ENCODE measurements around the gene SNX19.

DNA sequence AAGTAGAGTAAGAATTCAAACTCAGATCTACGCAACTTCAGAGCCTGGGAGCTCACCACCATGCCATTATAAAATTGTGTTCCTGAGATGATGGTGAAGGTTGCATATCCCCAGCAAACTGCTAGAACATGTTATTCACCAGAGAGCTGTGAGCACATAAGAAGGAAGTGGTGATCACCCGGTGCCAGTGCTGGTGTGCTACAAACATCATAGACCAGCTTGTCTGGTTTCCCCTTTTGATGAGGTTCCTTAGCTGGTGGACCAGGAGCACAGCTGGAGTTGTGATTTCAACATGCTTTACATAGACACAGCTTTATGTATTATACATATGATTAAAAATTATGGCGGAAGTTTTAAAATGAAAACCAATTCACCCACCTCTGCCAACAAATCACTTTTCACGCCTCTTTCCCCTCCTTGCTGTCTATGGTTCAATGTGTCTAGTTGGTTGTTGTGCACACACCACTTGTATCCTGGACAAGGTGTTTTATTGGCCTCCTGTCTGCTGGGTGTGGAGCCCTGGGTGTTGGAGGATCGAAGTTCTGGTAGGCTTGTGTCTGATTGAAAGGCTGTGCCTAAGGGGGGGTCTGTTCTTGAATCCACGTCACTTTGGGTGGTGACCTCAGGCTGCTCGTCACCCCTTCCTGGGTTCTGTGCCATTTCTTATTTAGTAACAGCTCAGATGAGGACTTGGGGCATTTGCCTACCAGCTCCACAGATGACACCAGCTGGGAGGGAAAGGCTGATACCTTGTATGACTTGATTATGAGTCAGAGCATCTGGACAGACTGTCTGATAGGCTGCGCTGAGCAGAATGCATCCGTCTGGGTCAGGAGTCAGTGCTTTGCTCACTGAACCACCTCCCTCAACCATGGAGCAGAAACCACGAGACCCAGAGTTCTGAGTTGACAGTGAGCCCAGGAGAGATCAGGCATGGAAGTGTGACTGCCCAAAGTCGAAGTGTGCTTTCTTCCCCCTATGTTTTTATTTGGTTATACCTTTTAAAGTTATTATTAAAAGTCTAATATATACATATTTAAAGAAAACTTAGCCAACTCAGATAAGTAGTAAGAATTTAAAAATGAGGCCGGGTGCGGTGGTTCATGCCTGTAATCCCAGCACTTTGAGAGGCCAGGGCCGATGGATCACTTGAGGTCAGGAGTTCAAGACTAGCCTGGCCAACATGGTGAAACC is 6.7 kb downstream of the ST14 start:
- PRO-cap = no peak
- RAMPAGE, long total RNA = no peak
- RRBS = no CpG with 5 or more reads among the region's 14 CpGs

- PRO-cap = no peak
- RAMPAGE, long total RNA = no peak
- RRBS = no CpG with 5 or more reads among the region's 8 CpGs
Observed at GRCh38 chr11:130171172-130171991, 11.8 kb downstream of the ST14 start.

- PRO-cap = no peak
- RAMPAGE, long total RNA = no peak
- RRBS = no CpG with 5 or more reads among the region's 16 CpGs
Observed at GRCh38 chr11:130178385-130179258, 19.0 kb downstream of the ST14 start.

DNA sequence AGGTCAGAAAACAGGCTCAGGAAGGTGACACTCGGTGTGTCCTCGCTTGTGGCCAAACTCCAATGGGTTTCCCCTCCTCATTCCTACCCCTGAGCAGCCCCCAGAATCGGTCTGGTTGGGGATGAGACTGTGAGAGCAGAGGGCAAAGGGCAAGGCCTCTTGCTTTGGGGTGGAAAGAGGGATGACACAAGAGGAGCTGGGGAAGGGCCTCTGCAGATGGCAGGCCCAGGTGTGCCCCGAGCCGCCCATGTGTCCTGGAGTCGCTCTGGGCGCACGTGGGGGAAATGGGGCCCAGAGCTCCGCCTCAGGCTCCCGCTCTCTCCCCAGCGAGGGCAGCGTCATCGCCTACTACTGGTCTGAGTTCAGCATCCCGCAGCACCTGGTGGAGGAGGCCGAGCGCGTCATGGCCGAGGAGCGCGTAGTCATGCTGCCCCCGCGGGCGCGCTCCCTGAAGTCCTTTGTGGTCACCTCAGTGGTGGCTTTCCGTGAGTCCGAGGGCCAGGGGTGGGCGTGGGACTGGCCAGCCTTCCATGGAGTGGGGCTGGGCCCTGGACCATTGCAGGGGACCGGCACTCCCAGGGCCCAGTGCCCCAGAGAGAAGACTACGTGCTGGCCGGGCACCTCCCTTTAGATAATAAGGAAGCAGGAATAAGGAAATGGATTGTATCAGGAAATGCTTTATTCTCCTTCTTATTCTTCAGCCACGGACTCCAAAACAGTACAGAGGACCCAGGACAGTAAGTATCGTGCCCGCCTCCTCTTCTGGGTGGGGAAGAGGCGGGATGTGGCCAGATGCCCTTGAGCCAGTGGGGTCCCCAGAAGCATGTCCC is 30.0 kb downstream of the ST14 start:
- PRO-cap = no peak
- RAMPAGE, long total RNA = no peak
- RRBS = 39% methylated on average over 3 of the region's 34 CpGs

GRCh38 chr11:130227478-130227984 is 67.9 kb downstream of the ST14 start:
- PRO-cap = no peak
- RAMPAGE, long total RNA = no peak
- RRBS = no CpG with 5 or more reads among the region's 4 CpGs

GRCh38 chr11:130428666-130428757 is 103 bp upstream of the ADAMTS8 start:
- PRO-cap = no peak
- RAMPAGE, long total RNA = no peak
- RRBS = no CpG with 5 or more reads among the region's 1 CpG

GRCh38 chr11:130457736-130458183 is 9.3 kb downstream of the ADAMTS15 start:
- PRO-cap = no peak
- RAMPAGE, long total RNA = no peak
- RRBS = 38% methylated on average over 2 of the region's 12 CpGs

GRCh38 chr11:130566292-130566713 is 117.9 kb downstream of the ADAMTS15 start:
- PRO-cap = no peak
- RAMPAGE, long total RNA = no peak
- RRBS = no CpG with 5 or more reads among the region's 6 CpGs

DNA sequence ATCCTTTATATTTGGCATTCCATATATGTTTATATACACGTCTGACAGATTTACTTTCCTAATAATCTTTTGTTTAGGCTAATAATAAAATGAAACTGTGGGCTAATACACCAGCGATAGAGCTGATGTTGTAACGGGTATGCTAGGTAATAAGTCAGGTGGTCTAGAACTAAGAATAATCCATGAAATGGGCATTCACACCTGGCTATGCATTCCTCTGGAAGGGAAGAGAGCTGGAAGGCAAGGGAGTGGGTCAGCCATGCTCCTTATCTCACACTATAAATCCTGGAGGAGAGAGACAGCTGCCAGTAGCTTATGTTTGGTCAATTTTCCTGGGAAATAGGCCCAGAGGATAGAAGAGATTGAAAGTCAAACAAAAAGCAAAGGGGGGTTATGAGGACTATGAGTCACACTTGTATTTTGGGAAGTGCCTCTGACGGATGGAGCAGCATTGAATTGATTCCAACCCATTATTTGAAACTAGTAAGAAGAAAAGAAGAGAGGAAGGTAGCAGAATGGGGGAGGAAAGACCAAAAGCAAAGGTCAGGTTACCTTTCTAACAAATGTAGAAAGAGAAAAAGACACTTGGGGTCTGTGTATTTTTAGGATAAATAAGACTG is 25.0 kb downstream of the SNX19 start:
- PRO-cap = no peak
- RAMPAGE, long total RNA = no peak
- RRBS = no CpG with 5 or more reads among the region's 4 CpGs

GRCh38 chr11:130915688-130916771 is at the start of gene SNX19:
SNX19 (minus strand) TSS chr11:130916479.
- PRO-cap = bidirectional peak, plus-strand start at chr11:130916663, minus-strand start at chr11:130916444
- RAMPAGE, long total RNA = no peak
- RRBS = 1% methylated on average over 26 of the region's 87 CpGs

GRCh38 chr11:131584510-131585238 is 214.3 kb downstream of the NTM start:
- PRO-cap = no peak
- RAMPAGE, long total RNA = no peak
- RRBS = no CpG with 5 or more reads among the region's 19 CpGs

DNA sequence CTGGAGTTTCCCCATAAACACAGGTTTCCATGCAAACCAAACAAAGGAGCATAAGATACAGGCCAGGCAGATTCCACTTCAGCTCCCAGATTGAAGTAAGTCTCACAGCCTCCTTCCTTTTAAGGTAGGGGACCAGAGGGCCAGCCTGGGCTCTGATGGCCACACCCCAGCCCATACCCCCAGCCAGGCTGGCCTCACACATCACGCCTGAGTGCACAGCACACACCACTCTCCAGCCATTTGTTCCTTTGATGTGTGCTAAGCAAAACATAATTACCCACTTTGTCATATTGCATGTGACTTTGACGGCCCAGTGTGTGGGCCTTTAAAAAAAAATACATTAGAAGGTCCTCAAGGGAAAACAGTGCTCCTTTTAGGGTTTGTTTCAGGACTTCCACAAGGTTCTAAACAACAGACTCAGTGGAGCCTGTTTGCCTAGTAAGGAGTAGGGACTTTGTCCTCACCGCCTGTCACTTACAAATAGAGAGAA is 518.8 kb downstream of the NTM start:
- PRO-cap = no peak
- RAMPAGE, long total RNA = no peak
- RRBS = no CpG with 5 or more reads among the region's 3 CpGs

DNA sequence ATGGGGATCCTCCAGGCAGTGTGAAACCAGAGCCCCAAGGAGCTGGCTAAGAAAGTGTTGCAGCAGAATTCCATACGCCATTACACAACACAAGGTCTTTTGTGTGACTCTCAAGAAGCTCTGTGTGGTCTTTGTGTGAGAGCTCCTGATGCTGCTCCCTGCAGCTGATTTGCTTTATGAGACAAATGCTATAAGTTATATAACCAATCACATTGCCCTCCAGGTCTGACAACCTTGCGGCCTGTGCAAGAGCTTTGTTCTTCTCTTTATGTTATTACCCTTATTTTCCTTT is 617.6 kb downstream of the OPCML start:
- PRO-cap = no peak
- RAMPAGE, long total RNA = no peak
- RRBS = no CpG with 5 or more reads among the region's 2 CpGs

DNA sequence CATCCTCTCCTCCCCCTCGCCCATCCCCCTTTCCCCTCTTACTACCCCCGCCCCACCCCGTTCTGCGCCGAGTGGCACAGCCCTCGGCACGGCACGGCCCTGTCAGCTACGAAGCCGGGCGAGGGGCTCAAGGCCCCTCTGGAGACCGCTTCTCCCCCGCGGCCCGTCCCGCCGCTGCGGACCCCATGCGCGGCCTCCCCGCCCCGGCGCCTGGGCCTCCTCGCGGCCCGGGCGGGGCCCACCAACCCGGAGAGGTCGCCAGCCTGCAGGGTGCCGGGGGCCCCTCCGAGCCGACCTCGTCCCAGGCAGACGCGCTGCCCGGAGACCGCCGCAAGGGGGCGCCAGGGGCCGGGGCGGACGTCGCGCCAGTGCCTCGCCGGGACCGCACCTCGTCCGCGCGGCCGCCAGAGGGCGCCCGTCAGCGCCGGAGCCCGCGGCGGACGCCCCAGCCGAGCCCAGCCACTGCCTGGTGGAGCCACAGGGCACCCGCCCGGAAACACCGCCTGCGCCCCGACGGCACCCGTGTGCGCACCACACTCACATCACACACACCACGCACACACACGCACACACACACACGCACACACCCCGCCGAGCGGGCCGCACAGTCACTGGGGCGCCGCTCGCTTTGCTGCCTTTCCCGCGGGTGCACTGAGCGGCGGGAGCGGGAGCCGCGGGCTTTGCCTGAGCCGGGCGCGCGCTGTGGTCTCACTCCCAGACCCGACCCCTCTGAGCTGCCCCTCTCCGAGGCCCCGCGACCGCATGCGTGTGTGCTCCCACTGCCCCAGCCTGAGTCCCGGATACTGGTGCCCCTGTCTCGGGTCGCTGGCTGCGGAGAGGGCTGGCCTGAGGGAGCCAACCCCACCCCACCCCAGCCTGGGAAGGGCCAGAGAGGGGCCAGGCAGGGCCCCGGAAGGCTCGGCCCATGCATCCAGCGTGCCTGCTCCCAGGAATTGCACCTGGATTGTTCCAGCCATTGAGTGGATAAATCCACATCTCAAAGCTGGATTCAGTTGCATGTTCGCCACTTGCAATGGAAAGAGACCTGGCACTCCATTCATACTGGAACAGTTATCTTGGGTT is 449.4 kb downstream of the OPCML start:
- PRO-cap = no peak
- RAMPAGE, long total RNA = no peak
- RRBS = 4% methylated on average over 41 of the region's 104 CpGs

- PRO-cap = no peak
- RAMPAGE, long total RNA = no peak
- RRBS = no CpG with 5 or more reads among the region's 11 CpGs
Observed at GRCh38 chr11:133520622-133521205, 11.6 kb downstream of the OPCML start.

- PRO-cap = no peak
- RAMPAGE, long total RNA = no peak
- RRBS = no CpG with 5 or more reads among the region's 6 CpGs
Observed at GRCh38 chr11:133957840-133958260, 1.1 kb upstream of the IGSF9B start.

- PRO-cap = no peak
- RAMPAGE, long total RNA = no peak
- RRBS = no CpG with 5 or more reads among the region's 9 CpGs
Observed at GRCh38 chr11:134120811-134121705, 52.2 kb downstream of the JAM3 start.

DNA sequence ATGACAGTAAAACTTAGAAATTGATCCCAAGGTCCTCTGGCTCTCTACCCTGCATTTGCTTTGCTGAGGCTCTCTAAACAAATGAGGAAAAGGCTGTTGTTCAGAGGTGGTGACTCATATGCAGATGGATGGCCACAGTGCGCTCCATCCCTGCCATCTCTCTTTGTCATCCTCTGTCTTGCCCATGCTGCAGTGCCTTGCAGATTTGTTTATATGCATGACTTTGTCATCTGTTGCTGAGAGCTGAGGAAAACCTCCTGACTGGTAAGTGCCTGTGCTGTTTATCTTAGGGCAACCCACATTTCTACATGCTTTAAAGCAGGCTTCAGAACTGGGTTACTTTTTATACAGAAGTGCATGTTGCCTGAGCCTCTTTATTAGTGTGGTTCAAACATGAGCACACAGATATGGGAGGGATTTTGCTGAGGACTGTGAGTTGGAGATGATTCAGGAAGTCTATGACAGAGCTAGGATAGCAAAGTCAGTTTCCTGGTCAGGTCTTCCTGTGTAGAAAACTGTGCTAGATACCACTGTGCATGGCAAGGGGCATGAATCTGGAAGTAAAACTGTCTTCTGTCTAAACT is 57.4 kb downstream of the JAM3 start:
- PRO-cap = no peak
- RAMPAGE, long total RNA = no peak
- RRBS = no CpG with 5 or more reads among the region's 1 CpG

GRCh38 chr11:134393358-134393930 is 18.6 kb downstream of the B3GAT1 start:
- PRO-cap = no peak
- RAMPAGE, long total RNA = no peak
- RRBS = 28% methylated on average over 6 of the region's 19 CpGs

GRCh38 chr11:134468778-134469005 is 56.6 kb upstream of the B3GAT1 start:
- PRO-cap = no peak
- RAMPAGE, long total RNA = no peak
- RRBS = no CpG with 5 or more reads among the region's 2 CpGs